Keratinocyte (primary cell): ENCODE measurements around a stretch of chr1.

CAGE:
- cytosol, long polyA minus RNA, result no peak
- cytosol, long polyA plus RNA, result no peak
- long polyA plus RNA, result no peak
- nucleus, long polyA minus RNA, result no peak
- nucleus, long polyA plus RNA, result no peak
These were observed 5.5 kb downstream of the SERBP1 start for GRCh38 chr1:67424478-67425356.

DNA sequence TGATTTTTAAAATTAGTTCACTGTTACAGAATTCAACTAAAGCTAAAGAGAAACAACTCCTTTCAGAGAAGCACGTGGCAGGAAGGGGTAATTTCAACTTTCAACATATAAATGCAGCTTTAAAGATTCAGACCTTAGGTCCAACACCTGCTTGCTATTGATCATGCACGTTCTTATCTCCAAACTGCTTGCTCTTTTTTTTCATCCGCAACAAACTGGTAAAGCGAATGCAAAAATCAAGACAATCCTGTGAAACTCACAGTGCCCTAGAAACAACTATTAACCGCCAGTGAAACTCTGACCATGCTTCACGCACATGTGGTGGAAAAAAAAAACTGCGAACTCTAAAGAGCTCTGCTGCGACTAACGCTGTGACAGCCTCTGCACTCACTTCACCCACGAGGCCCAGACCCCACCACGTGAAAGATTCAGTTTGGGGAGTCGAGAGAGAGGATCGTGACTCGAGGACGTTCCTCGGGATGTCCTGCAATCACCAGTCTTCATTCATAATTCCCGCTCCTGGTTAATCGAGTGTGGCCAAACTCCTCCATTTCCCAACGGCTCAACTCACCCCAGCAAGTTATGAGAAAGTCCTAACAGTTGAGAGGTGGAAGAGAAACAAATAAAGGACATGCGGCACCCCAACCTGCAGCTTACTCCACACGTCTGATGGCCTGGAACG is 1.3 kb downstream of the SERBP1 start:
CAGE:
- cytosol, long polyA minus RNA, result no peak
- cytosol, long polyA plus RNA, result no peak
- long polyA plus RNA, result no peak
- nucleus, long polyA minus RNA, result no peak
- nucleus, long polyA plus RNA, result no peak

GRCh38 chr1:67430984-67431379 is 780 bp upstream of the SERBP1 start:
CAGE:
- cytosol, long polyA minus RNA, result no peak
- cytosol, long polyA plus RNA, result no peak
- long polyA plus RNA, result no peak
- nucleus, long polyA minus RNA, result no peak
- nucleus, long polyA plus RNA, result no peak

DNA sequence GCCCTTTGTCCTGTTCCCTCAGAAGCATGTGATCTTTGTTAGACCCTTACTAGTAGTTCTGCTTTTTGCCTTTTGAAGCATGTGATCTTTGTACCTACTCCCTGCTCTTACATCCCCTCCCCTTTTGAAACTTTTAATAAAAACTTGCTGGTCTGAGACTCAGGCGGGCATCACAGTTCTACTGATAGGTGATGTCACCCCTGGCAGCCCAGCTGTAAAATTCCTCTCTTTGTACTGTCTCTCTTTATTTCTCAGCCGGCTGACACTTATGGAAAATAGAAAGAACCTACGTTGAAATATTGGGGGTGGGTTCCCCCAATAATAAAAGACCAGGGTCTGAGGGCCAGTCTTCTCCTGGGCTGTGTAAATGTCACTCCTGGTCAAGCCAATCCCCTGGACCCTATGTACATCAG is 83.9 kb upstream of the SERBP1 start:
CAGE:
- cytosol, long polyA minus RNA, result no peak
- cytosol, long polyA plus RNA, result no peak
- long polyA plus RNA, result no peak
- nucleus, long polyA minus RNA, result no peak
- nucleus, long polyA plus RNA, result no peak

DNA sequence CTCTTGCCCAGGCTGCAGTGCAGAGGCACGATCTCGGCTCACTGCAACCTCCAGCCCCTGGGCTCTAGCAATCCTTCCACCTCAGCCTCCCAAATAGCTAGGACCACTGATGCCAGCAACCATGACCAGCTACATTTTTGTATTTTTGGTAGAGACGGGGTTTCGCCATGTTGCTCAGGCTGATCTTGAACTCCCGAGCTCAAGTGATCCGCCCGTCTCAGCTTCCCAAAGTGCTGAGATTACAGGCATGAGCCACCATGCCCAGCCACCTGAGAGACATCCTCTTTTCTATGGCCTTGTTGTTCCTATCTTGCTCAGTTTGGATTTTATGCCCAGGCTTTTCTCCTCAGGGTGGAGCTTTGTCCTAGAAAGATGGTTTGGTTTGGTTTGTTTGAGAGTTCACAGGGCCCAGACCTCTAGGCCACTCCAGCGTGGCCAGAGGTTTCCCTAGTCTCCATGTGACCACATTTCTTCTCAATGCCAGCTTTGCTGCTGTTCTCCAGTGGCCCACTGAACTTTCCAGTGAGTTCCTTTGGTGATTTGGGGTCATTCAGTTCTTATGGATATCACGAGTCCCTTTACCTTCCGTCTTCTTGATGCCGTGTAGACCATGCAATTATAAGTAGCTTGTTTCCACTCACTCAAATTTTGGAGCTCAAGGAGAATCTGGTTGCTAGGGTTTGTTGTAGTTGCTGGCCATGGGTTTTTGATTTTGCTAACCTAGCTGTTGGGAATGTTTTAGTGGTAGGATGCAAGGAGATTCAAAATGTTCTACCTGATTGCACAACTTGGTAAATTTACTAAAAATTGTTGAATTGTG is 92.6 kb upstream of the SERBP1 start:
CAGE:
- cytosol, long polyA minus RNA, result no peak
- cytosol, long polyA plus RNA, result no peak
- long polyA plus RNA, result no peak
- nucleus, long polyA minus RNA, result no peak
- nucleus, long polyA plus RNA, result no peak

GRCh38 chr1:67534517-67535078 is 104.4 kb upstream of the SERBP1 start:
CAGE:
- cytosol, long polyA minus RNA, result no peak
- cytosol, long polyA plus RNA, result no peak
- long polyA plus RNA, result no peak
- nucleus, long polyA minus RNA, result no peak
- nucleus, long polyA plus RNA, result no peak

CAGE:
- cytosol, long polyA minus RNA, result no peak
- cytosol, long polyA plus RNA, result no peak
- long polyA plus RNA, result no peak
- nucleus, long polyA minus RNA, result no peak
- nucleus, long polyA plus RNA, result no peak
These were observed 127.2 kb upstream of the GADD45A start for GRCh38 chr1:67557690-67558404.

DNA sequence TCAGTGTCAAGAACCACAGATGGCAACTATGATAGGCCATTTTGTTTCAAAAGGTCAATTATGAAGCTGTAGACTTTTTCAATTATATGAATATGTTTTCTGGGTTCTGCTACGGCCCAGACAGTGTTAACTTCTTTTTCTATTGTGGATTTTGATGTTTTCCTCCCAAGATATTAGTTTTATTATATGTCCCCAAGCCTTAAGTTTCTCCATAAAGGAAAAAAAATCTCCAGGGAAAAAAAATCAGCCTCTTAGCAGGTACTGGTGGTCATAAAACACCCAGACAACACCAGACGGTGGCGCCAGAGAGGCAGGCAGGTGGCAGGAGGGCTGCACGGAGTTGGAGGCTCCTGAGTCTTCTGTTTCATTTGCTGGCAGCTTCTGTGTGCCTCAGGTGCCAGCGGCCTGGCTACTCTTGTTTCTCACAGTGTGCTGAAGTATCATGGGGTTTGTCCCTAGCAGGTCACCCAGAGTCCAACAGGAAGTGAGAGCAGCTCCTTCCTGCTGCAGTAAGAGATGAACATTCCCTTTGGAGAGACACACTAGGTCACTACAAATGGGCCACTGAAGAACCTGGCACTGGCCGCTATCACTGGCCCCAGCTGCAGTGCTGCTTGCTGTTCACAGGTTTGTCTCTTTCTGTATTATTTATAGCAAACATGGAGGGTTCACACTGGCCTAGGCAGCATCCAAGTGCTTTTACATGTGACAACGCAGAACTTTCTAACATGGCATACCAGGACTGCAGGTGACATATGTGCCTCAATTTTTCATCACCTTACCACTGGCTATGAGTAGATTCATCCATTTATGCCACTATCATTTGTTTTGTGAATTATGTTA is 123.2 kb upstream of the GADD45A start:
CAGE:
- cytosol, long polyA minus RNA, result no peak
- cytosol, long polyA plus RNA, result no peak
- long polyA plus RNA, result no peak
- nucleus, long polyA minus RNA, result no peak
- nucleus, long polyA plus RNA, result no peak

CAGE:
- cytosol, long polyA minus RNA, result no peak
- cytosol, long polyA plus RNA, result no peak
- long polyA plus RNA, result no peak
- nucleus, long polyA minus RNA, result no peak
- nucleus, long polyA plus RNA, result no peak
These were observed 112.4 kb upstream of the GADD45A start for GRCh38 chr1:67572234-67573384.

DNA sequence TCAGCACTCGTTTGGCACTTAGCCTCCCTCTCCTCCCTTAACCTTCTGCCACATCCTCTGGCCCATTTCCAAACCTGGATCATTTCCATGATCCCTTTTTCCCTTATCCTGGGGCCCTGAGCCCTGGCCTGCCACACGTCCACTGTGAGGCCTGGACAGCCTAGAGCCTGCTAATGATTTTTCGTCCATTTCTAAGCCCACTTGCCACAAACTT is 37.9 kb upstream of the GADD45A start:
CAGE:
- cytosol, long polyA minus RNA, result no peak
- cytosol, long polyA plus RNA, result no peak
- long polyA plus RNA, result no peak
- nucleus, long polyA minus RNA, result no peak
- nucleus, long polyA plus RNA, result no peak

DNA sequence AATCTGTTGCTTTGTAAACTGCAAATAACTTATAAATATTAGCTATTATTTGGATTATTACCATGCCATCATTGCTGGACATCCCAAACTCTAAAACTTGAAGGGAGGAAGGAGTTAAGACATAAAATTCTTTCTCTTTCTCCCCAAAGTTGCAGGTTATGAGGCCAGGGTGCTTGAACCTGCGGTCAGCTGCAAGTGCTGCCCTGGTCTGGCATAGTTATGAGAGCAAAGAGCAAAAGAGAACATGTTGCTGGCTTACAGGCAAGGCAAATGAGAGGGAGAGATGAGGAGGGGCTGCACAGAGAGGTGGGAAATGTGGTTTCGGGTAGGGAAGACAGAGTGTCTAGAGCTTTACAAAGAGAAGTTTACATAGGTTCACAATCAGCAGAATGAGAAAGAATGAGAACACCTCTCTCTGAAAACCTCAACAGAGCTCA is 30.8 kb downstream of the GADD45A start:
CAGE:
- cytosol, long polyA minus RNA, result no peak
- cytosol, long polyA plus RNA, result no peak
- long polyA plus RNA, result no peak
- nucleus, long polyA minus RNA, result no peak
- nucleus, long polyA plus RNA, result no peak

DNA sequence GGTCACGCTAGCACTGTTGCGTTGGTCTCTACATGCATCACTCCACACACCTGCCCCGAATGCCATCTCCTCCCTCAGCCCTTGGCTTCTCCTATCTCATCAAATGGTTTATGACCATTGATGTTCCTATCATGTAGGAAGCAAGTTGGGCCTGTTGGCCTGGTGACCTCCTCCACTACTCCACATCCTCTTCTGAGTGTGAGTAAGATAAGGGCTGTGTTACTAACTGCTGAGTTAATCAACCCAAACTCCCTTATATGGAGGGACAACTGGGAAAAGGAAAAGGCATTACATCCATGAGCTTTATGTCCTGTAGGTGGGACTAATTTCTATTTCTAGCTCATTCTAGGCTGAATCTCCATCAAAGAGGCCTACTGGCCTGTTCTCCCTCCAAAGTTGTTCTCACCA is 57.6 kb downstream of the WLS start:
CAGE:
- cytosol, long polyA minus RNA, result no peak
- cytosol, long polyA plus RNA, result no peak
- long polyA plus RNA, result no peak
- nucleus, long polyA minus RNA, result no peak
- nucleus, long polyA plus RNA, result no peak

CAGE:
- cytosol, long polyA minus RNA, result no peak
- cytosol, long polyA plus RNA, result no peak
- long polyA plus RNA, result no peak
- nucleus, long polyA minus RNA, result no peak
- nucleus, long polyA plus RNA, result no peak
These were observed 801 bp downstream of the LRRC40 start for GRCh38 chr1:70204436-70205120.

CAGE:
- cytosol, long polyA minus RNA, result no peak
- cytosol, long polyA plus RNA, result no peak
- long polyA plus RNA, result no peak
- nucleus, long polyA minus RNA, result no peak
- nucleus, long polyA plus RNA, result no peak
These were observed 32.6 kb downstream of the SRSF11 start for GRCh38 chr1:70253610-70254256.

CAGE:
- cytosol, long polyA minus RNA, result no peak
- cytosol, long polyA plus RNA, result no peak
- long polyA plus RNA, result no peak
- nucleus, long polyA minus RNA, result no peak
- nucleus, long polyA plus RNA, result no peak
These were observed 47.0 kb downstream of the CTH start for GRCh38 chr1:70458100-70458526.

DNA sequence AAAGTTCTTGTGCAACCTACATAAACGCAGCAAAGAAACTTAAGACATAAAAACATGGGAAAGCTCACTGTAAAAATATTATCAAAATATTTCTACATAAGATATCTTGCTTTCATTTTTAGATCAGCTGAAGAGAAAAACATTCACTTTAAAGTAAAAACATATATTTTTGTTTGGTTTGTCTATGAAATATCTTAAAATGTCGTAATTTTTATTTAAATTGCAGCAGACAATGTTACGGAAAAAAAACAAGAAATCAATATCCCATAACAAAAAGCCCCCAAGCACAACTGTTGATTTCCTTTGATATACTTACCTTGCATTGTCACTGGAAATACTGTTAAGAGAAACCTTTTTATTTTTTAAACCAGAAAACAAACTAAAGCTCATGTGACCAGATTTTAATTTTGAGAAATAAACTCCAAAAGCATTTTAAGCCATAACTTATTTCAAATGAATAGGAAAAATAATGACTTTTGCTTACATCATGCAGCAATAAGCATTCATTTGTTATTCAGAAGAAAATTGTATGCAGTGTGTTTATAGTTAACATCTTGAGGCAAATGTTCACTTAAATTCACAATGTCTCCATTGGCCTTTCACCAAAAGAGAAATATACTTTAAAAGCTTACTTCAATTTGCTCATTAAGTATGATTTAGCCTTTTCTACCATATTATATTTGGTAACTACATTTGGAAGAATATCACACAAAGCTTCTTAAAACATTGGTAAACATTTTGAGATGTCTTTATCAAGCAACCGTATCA is 16.2 kb upstream of the PTGER3 start:
CAGE:
- cytosol, long polyA minus RNA, result no peak
- cytosol, long polyA plus RNA, result no peak
- long polyA plus RNA, result no peak
- nucleus, long polyA minus RNA, result no peak
- nucleus, long polyA plus RNA, result no peak

DNA sequence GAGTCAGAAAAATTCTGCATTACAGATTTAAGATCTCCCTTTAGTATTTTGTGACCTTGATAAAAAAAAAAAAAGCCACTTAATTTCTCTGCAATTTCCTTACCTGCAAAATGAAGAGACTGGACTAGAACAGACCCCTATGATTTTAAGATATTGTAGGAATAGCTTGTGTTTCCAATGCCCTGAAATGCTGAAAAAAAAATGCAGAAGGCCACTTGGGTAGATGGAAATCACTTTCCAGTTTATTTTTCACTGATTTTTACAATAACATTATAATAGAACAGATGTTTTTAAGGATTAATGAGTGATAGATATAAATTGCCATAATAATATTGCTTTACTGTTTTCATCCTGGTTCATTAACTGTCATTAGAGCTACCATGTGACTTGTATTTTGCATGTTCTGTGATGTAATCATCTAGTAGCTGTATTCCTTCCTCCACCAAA is 143.5 kb upstream of the ZRANB2 start:
CAGE:
- cytosol, long polyA minus RNA, result no peak
- cytosol, long polyA plus RNA, result no peak
- long polyA plus RNA, result no peak
- nucleus, long polyA minus RNA, result no peak
- nucleus, long polyA plus RNA, result no peak

DNA sequence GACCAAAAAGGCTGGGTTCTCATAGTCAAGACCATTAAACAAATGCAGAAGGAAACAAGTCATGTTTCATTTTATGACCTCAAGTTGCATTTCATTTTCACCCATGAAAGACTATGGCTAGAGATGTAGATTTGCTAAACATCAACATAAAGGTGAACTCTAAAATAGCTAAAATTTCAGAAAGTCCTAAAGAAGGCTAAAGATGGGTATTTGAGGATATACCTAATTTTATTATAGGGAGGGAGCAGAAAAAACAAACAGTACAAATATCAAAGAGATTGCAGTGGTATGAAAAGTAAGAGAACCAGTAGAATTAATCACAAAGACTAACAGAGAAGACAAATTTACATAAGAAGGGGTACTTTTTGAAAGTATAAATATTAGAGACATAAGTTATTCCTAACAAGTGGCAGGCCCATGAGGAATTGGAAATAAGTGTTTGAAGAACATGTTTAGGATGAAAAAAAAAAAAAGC is 75.7 kb downstream of the NEGR1 start:
CAGE:
- cytosol, long polyA minus RNA, result no peak
- cytosol, long polyA plus RNA, result no peak
- long polyA plus RNA, result no peak
- nucleus, long polyA minus RNA, result no peak
- nucleus, long polyA plus RNA, result no peak

GRCh38 chr1:74392933-74393248 is 119.5 kb downstream of the LRRC53 start:
CAGE:
- cytosol, long polyA minus RNA, result no peak
- cytosol, long polyA plus RNA, result no peak
- long polyA plus RNA, result no peak
- nucleus, long polyA minus RNA, result no peak
- nucleus, long polyA plus RNA, result no peak

CAGE:
- cytosol, long polyA minus RNA, result no peak
- cytosol, long polyA plus RNA, result no peak
- long polyA plus RNA, result no peak
- nucleus, long polyA minus RNA, result no peak
- nucleus, long polyA plus RNA, result no peak
These were observed 5.2 kb downstream of the RABGGTB start for GRCh38 chr1:75790961-75791855.